Tongue (tissue), 2 donors: ENCODE data around the gene ABL2.

DNA sequence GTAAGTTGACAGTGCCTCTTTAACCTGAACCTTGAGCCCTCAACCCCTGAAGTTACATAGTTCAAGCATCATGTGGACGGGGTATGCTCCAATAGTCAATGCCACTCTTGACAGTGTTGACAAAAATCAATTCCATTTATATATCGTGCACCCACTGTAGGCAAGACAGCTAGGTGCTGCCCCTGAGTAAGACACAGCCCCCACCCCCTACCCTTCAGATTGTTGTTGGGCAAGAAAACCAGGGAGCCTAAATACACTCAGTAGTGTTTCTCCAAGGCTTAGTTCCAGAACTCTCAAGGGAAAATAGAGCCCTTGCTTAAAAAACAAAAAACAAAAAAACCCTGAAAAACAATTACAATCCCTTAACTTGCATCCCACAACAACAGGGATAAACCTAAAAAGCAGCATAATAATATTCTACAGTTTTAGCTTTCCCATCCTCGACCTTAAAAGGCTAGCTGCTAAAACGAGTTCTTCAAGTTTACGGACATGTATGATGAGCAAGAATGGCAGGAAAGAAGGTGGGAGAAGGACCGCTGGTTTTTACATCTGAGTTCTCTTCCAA is 23.2 kb downstream of the TOR3A start:
- RAMPAGE, long total RNA = no peak

GRCh38 chr1:179108304-179108864 is 26.5 kb downstream of the TOR3A start:
- RAMPAGE, long total RNA = no peak

DNA sequence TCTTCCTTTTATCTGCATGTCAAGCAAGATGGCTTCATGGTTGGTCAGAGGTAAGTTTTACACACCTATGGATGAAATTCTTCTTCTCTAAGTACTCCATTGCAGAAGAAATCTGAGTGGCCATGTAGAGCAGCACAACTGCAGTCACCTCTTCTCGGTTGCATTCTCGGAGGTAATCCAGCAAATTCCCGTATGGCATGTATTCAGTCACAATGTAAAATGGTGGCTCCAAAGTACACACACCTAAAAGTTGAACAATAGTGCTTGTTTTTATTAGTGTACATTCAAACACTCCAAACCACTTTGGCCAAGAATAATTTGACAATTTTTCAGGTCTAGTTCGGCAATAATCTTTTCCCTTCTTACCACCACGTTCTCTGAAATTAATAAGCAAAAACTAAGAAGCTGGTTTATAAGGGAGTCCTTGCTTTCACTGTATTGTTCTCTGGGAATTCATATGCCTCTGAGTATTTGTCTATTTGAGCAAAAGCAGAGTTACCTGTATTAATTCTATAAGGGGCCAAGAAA is 36.7 kb downstream of the TOR3A start:
- RAMPAGE, long total RNA = no peak

DNA sequence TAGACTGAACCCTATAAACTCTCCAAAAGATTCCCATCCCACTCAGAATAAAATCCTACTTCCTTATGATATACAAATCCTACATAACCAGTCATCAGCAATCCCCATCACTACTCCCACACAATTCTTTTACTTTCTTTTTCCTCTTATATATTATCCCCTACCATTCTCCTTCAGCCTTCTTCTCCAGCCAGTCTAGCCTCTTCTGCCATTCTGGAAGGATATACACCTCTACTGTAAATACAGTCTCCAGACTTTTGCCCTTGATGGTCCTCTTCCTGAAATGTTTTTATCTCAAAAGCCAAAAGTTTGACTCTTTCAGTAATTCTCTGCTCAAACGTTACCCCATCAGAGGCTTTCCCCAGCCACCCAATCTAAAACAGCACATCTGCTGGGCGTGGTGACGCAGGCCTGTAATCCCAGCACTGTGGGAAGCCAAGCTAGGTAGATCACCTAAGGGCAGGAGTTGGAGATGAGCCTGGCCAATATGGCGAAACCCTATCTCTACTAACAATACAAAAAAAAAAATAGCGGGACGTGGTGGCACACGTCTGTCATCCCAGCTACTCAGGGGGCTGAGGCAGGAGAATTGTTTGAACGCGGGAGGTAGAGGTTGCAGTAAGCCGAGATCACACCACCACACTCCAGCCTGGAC is 41.5 kb downstream of the ABL2 start:
- RAMPAGE, long total RNA = no peak

DNA sequence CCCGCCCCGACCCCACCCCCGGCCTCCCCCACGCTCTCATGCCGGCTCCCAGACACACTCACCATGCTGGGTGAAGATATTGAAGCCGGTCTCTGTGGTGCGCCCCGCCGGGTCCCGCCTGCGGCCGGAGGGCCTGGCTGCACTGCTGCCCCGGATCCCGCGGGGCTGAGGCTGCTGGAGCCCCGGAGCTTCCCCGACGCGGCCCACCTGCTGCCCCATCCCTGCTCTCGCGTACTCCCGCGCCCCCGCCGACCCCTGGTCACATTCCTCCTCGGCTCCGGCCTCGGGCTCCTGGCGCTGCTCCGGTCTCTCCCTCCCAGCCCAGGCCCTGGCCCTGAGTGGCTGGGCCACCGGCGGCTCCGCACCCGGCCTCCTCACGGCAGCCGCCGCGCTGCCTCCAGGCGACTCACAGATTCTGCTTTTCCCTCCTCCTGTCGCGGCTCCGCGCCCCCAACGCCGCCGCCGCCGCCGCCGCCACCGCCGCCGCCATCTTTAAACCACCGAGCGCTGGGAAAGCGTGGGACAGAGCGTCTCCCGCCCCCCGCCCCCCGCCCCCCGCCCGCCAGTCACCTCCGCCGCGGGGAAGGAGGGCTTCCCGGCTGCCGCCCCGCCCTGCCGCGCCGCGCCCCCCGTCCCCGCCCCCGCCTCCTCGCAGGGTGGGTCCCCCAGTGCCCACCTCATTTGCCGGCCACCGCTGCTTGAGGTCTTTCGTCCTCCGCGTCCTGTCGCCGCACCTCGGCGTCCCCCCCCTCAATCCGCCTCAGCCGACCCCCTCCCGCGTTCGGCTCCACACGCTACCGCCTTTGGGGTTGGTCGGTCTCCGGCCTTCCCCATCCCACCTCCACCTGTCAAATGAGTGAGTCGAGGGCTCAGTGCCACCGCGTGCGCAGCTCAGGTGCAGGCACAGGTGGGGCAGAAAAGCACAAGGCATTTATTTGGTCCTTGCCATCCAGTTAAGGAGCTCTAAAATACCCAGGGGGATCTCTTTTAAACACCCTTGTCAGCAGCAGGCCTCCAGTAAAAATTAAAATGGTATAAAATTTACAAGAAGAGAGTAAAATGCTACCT is at the start of gene ABL2:
Gene ABL2, minus strand, starts transcription at position 499 of the 1,068 bp plus-strand sequence.
- RAMPAGE, long total RNA = no peak

DNA sequence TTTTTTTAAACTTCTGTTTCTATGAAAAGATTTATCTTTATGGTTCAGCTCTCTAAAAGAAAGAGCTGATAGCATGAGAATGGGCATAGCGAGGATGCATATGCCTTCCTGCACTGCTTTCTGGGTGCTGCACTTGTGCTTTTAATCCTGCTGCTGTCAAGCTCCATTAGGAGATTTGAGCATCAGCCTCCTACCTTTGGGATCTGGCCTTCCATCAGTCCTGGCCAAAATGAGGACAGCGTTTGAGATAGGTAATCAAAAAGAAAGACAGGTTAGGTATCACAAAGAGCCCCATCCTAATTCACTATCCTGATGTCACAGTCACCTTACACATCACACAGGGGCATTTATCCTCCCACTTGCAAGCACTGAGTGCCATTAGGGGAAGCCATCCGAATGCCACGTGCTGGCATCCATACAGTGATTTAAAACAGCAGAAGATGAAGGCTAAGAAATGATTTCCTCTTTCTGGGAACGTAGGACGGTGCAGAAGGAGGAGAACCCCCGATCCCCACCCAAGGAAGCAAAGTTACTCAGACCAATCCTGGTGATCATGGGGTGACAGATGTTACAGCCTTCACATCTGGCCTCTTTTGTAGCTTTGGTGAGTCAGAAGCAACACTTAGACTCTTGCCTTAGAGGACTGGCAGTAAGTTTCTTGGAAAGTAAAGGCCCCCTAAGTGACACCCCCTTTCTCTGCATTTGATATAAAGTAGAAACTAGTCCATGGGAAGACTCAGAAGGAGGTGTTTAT is 13.1 kb upstream of the FAM163A start:
- RAMPAGE, long total RNA = no peak

- RAMPAGE, long total RNA = no peak
Observed at GRCh38 chr1:179742634-179743025, 461 bp upstream of the FAM163A start.

DNA sequence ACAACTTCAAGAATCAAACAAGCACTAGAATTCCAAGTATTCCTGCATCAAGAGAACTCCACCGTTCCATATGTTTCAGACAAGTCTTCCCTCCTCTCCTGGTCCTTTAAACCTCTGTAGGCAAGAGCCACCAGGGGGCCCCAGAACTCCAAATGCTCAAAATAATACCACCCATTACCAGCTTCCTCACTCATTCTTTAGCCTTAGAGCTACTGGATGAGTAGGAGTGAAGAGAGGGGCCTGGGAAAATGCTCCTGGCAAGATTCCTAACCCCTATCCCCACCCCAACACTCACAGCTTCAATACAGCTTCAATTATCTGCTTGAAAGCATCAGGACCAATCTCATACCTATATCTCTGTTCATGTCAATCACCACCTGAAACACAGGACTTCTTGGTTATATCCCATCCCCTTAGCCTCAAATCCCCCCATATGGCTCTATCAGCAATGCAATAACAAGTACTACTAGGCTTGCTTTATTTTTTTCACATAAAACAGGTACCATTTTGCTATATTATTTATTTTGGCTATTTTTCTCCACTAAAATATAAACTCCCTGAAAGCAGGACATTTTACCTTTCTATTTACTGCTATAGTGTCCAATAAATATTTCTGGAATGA is 9.7 kb downstream of the TOR1AIP2 start:
- RAMPAGE, long total RNA = no peak

- RAMPAGE, long total RNA = no peak
Observed at GRCh38 chr1:179883270-179883609, 1.2 kb downstream of the TOR1AIP1 start.

DNA sequence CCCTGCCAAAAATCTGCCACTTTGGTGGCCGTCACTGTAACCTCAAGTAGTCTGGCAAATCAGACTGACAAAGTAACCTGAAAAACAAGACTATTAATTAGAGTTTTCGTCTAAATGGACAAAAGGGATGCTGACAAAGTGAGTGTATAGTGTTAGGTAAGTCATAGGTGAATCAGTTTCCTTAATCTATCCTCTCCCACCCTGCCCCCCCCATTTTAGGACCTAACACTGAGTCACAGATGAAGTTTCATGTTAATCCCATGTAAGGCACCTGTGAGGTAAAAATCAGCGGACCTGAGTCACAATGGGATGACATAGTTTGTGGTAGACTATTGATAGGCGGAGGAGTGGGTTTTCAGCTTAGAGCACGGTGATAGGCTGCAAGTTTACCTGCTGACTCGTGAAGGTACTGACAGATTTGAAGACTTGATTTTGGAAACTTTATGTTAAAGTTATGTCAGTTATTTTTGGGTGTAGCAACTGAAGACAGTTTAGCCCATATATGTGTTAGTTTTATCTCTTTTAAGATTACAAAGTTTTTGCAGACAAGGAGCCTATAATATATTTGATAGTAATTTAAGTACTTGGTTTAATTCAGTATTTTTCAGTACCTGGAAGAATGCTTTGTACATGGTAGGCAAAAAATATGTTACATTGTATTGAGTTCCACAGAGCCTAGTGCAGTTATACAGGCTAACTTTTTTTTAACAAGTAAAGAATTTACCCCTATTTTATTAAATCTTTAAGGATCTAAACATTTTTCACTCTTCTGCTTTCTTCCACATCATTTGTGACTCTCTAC is 1.7 kb downstream of the TOR1AIP1 start:
- RAMPAGE, long total RNA = no peak

DNA sequence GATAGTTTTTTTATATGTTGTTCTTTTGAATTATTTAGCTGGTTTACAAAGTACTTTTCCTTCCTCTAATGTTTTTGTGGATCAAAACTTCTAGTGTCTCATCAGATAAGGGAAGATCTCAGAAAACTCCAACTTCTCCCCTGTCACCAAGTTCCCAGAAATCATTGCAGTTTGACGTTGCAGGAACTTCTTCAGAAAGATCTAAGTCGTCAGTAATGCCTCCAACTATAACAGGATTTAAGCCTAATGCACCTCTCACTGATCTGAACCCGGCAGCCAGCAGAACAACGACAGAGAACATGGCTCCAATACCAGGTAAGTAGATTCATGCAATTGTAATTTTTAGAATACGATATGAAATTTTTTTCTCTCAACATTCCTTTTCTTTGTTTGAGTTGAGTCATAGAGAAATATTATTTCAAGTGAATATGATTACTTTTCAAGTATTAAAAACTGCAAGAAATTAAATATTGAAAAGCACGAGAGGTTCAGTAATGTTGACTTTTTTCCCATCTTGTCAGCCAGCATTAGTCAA is 79.2 kb downstream of the CEP350 start:
- RAMPAGE, long total RNA = no peak

GRCh38 chr1:180117047-180117750 is 37.5 kb upstream of the QSOX1 start:
- RAMPAGE, long total RNA = no peak

DNA sequence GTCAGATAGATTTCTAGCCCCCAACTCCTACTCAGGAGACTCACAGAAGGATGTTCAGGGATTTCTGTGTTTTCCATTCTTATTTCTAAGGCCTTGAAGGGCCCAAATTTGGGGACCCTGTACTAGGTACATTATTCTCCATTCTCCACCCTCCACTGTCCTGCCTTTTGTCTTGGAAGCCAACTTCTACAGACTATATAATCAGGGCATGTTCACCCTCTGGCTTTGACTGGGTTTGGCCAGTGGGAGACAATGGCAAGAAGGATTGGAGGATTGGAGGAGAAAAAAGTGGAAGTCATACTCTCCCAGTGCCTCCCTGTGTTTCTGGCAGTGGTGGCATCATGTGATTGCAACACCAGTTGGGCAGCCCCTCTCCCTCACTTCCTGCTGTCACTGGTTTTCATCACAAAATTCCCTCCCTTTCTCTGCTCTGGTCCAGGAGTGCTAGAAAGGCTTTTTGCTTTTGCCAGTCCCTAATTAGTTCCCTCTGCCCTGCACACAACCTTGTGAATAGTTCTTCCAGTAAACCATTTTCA is 3.8 kb upstream of the QSOX1 start:
- RAMPAGE, long total RNA = no peak

GRCh38 chr1:180156885-180157328 is 2.2 kb downstream of the QSOX1 start:
- RAMPAGE, long total RNA = no peak

DNA sequence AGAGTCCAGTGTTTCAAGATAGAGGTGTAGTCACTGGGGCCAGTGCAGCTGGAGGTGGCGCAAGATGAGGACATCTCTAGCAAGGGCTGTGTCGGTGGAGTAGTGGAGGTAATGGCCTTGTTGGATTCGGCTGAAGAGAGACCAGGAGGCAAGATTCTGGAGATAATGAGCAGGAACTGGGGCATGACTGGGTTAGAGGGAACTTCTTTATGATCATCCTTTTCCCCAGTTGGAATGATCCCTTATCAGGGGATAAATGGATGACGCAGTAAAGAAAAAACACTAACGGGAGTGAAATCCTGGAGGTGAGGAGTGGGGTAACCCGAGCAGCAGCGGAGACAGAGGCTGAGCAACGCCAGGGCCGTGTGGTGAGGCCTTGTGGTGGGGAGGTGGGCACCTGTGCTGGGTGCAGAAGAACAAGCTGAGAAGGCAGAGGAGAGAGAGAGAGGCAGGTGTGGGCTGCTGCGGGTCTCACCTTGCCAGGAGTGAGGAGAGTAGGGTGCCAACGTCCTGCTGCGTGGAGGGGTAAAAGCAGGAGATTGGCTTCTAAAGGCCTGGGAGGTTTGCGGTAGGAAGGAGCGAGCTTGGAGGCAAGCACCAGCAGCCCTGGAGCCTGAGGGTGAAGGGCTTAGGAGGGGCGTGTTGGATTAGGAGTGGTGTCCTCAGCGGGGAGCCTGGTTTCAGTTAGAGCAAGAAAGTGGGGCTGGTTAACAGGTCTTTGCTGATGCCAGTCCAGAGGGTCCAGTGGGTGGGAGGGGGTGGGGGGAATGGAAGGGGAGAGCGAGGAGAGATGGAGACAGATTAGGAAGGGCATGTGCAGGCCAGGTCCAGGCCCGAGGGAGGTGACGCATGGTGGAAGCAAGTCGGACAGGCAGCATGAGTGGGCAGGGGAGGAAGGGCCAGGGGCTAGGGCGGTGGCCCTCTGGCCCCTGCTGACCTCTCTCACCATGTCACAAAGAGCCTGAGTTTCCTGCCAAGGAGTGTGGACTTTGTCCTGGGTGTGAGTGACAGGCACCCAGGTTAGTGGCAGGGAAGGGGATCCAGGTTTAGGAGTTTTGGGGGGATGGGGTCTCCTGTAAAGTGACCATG is 36.8 kb upstream of the LHX4 start:
- RAMPAGE, long total RNA = no peak

DNA sequence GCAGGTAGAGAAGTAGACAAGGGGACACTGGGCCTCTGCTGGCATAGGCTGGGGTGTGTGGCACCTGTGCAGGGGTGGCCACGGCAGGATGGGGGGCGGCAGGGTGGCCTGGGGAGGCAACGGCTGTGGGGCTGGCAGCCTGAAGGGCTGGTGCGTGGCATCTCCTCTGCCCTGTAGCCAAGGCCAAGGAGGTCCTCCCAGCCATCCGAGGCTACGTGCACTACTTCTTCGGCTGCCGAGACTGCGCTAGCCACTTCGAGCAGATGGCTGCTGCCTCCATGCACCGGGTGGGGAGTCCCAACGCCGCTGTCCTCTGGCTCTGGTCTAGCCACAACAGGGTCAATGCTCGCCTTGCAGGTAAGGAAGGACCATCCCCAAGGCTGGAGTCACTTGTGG is 36.0 kb upstream of the LHX4 start:
- RAMPAGE, long total RNA = no peak

- RAMPAGE, long total RNA = no peak
Observed at GRCh38 chr1:180200361-180200803, 29.7 kb upstream of the LHX4 start.

GRCh38 chr1:180913348-180913680 is 617 bp downstream of the KIAA1614 start:
- RAMPAGE, long total RNA = no peak

DNA sequence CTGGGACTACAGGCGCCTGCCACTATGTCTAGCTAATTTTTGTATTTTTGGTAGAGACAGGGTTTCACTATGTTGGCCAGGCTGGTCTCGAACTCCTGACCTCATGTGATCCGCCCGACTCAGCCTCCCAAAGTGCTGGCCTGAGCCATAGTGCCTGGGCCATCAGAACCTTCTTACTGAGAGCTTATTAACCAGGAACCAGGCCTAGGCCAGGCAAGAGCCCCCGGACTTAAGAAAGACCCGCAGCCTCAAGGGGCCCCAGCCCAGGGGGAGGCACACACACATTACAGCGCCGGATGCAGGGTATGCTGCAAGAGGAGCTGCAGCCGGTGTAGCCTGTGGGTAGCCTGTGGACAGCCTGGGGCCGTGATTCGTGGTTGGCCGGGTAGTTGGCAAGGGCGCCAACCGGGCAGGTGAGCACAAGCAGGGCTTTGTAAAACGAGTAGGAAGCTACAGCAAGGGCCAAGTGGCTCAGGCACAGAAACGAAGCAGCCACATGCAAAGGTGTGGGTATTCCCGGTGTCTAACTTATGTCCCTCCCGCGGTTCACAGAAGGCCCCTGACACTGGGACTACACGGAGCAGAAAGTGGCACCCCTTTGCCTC is 40.5 kb downstream of the KIAA1614 start:
- RAMPAGE, long total RNA = no peak

- RAMPAGE, long total RNA = no peak
Observed at GRCh38 chr1:181089404-181090317, 1.2 kb downstream of the IER5 start.